Skin of body (tissue), 2 donors: Measurements from ENCODE around the genes TAF3 and CELF2.

DNA sequence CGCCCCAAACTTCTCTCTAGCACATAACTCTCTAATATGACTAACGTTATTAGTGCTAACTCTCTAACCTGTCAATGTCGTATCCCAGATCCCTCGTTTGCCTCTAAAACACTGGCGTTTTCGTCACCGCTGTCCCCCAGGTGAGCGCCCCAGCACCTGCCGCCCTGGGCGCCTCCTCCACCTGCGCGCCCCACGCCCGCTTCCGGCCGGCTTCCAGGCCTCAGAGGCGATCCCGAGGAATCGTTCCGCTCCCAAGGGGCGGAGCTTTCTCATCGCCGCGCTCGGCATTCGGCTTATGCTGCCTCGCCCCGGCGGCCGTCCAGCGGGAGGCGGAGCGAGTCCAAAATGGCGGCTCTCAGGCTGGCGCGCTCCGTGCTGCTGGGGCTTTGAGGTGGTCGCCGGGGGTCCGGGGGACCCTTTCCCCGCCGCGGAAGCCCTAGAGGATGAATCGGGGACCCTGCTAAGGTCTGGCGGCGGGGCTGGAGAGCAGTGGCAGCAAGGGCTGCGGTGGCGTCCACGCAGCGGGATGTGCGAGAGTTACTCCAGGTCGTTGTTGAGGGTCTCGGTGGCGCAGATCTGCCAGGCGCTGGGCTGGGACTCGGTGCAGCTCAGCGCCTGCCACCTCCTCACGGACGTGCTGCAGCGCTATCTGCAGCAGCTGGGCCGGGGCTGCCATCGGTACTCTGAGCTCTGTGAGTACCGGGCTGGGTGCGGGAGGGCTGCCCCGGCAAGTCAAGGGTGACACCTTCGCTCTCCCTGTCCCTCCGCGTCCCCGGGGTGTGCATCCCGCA is at the start of gene TAF3:
TSS of gene TAF3 (plus strand) at position 322 of the 791 bp plus-strand sequence.
- RAMPAGE, long total RNA, result no peak

DNA sequence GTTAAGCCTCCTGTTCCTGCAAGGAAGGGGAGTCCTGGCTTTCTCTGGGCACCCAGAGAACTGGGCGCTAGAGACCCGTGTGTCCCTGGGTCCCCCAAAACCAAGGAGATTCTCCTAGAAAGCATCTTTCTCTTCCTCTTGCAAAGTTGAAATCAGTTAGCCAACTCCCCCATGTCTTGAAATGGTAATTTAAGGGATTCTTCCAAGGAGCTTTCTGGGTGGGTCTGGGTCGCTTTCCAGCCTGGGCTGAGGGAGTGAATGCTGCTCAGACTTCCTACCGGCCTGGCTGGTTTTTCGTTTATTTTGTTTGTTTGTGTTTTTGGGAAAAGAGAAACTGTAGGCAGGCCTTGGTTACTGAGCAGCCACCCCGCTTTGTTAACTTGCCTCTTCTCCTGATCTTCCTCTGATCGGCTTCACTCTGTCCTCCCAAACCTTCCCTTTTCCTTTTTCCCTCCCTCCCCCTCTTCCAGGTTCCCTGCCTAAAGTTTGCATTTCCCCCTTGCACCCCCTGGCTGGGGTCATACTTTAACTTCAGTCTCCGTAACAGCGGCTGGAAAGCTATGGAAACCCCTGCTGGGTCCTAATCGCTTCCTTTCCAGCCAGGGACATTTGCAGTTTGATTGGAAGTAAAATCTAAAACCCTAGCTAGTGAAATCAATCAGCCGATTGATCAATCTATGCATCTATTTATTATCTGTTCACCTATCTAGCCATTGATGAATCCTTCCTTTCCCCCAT is 8.5 kb downstream of the GATA3 start:
- RAMPAGE, long total RNA, result no peak

- RAMPAGE, long total RNA, result no peak
Observed at GRCh38 chr10:8435140-8435903, 380.8 kb downstream of the GATA3 start.

- RAMPAGE, long total RNA, result no peak
Observed at GRCh38 chr10:8594131-8594498, 539.6 kb downstream of the GATA3 start.

- RAMPAGE, long total RNA, result no peak
Observed at GRCh38 chr10:9004695-9005142, 950.2 kb downstream of the GATA3 start.

GRCh38 chr10:10294494-10295636 is 722.8 kb upstream of the CELF2 start:
- RAMPAGE, long total RNA, result no peak

- RAMPAGE, long total RNA, result no peak
Observed at GRCh38 chr10:11017240-11018440, at the start of gene CELF2. TSS of gene CELF2 (plus strand) at chr10:11017872.

GRCh38 chr10:11026712-11027425 is 9.2 kb downstream of the CELF2 start:
- RAMPAGE, long total RNA, result no peak

GRCh38 chr10:11154214-11154586 is 136.5 kb downstream of the CELF2 start:
- RAMPAGE, long total RNA, result no peak

DNA sequence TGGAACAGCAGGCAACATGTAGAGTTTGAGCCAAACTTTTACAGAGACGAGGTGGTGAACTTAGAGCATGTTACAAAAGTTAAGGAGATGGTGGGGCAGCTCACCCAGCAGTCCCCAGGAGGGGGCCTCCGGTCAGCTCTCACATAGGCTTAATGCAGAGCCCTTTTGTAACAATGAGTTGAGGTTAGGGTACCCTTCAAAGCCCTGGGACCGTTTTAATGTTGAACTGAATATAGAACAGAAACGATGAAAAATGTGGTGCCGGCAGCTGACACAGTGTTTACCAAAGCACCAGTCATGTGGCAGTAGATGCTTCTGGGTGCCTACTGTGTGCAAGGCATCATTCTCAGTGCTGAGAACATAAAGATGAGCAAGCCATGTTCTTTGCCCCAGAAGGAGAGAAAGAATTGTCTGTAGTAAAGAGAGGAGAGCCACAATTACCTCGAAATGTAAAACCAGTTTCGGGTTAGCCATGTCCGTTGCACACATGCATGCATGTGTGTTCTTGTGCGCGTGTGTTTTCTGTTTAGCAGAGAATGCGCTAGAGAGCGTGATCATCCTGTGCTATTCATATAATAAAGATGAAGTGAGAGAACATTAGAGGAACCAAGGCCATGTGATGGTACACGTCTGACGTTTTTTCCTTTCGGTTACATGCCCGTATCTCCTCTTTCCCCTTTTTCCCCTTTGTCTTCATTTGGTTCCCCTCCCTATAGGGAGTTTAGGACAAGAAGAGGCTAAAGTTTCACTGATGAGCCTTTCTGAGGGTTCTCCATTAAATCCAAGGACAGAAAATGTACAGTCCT is 158.0 kb downstream of the CELF2 start:
- RAMPAGE, long total RNA, result no peak

- RAMPAGE, long total RNA, result no peak
Observed at GRCh38 chr10:11195576-11196130, 178.0 kb downstream of the CELF2 start.

DNA sequence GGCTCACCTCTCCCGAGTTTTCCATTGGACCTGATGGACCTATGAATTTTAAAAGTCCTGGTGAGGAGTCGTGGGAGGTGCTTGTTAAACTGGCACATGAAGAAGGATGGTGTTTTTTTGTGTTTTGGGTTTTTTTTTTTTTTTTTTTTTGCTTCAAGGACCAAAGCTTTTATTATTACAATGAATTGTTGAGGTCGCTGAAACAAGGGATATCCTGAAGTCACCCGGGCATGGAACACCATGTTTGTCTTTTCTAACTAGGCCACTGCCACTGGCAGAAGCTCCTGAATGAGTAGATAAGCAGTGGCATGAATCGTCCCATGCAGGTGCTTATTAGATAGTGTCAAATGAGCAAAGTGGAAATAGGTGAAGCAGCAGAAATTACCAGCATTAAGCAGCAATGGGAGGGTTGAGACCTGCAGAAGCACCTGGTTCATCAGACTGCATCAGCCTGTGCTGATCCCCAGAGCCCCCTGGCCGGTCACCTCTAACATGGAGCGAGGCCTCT is 195.0 kb downstream of the CELF2 start:
- RAMPAGE, long total RNA, result no peak

GRCh38 chr10:11223011-11223996 is 205.6 kb downstream of the CELF2 start:
- RAMPAGE, long total RNA, result no peak

GRCh38 chr10:11243051-11243469 is 225.4 kb downstream of the CELF2 start:
- RAMPAGE, long total RNA, result no peak

GRCh38 chr10:11326227-11326557 is 285.3 kb downstream of the USP6NL start:
- RAMPAGE, long total RNA, result no peak

DNA sequence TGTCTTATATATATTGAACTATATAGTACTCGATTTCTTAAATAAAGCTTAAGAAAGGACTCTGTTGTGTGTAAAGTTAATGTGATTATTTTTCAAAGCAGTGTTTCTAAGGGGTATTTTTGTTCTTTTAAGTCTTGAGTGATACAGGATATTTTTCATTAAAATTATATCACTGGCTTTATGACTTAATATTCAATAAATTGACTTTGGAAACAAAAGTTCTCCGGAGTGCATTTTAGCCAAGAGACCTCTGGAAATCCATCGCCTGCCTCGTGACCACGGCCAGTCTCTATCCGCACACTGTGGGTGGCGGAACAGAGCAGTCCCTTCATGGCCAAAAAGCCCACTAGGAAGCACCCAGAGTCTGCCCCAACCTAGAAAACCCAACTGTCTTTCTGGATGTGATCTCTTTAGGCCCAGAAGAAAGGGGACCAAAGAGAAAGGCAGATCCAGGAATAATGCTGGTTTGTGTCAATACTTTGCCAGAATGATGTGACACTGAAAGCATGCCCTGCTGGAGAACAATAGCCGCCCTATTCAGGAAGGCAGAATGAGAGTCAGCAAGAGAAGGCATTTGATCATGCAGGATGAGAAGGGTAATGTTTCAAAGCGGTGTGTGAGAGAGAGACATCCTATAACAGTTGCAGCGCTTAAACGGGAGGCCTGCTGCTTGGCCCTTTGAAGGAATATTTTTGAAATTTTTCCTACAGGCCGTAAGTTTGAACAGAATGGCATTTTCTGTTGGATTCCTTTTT is 274.8 kb downstream of the USP6NL start:
- RAMPAGE, long total RNA, result no peak

GRCh38 chr10:11403075-11403677 is 208.3 kb downstream of the USP6NL start:
- RAMPAGE, long total RNA, result no peak

DNA sequence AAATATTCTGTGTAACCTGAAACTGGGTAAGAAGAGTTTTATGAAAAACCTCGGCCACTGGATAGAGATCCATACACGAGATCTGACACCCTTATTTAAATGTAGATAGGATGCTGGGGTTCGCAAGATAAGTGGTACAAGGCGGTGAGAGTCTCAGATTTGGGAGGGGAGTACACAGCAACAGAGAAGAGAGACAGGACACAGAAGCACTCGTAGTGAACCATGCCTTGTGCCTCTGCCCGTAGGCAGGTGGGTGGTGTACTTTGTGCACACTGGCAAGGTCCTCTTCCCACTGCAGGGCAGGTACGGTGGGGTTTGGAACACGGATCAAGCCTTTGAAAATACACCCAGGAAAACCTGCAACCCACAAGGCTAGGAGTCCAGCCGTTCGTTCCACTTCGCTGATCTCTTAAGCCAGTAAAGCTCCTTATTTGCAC is 162.8 kb downstream of the USP6NL start:
- RAMPAGE, long total RNA, result no peak

DNA sequence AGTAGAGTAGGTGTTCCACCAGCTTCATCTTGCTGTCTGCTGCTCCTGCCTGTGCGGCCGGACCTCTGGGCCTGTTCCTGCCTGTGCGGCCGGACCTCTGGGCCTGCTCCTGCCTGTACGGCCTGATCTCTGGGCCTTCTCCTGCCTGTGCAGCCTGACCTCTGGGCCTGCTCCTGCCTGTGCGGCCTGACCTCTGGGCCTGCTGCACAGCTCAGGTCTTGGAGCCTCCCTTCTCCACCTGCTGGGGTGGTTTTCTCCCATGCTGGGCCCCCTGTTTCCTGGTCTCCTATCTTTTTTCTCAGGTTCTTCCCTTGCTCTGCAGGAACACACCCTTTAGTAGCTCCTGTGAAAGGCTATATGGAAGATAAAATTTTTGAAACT is 117.8 kb downstream of the USP6NL start:
- RAMPAGE, long total RNA, result no peak

DNA sequence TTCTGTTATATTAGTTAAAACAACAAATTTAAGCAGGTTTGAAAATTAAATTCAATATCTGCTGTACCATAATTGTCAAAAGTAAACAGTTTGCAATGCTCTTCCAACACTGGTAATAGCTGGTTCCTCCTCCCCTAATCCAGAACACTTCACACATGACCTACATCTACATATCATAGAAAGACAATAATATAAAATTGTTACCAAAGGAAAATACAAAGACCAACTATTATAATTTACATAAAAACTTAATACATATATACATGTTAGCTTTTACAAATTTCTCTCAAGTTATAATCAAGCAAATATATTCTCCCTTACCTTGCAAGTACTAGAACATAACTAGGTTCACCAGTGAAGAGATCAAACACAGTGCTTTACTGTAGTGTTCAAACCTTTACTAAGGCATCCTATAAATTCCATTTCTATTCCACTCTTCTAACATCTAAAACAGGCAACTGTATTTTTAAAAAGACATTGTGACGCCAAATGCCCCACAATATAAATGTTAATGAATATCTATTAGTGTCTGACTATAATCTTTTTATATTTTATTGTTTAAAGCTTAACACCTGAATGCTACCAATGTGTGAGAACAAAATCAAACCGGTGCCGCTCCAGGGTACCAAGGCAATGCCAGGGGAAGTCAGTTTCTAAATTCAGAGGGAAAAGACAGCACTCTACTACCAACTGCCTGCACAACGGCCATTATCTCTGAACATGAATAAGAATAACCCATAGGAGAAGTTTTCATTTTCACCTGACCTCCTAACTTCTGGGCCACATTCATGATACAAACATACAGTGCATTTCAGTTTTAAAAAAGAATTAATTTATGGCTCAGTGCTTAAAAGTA is 22.0 kb downstream of the USP6NL start:
- RAMPAGE, long total RNA, result no peak